ENCODE results near the gene FOXL1.

GRCh38 chr16:85979417-85980092, 80.6 kb downstream of the IRF8 start:
- PRO-cap = no peak

DNA sequence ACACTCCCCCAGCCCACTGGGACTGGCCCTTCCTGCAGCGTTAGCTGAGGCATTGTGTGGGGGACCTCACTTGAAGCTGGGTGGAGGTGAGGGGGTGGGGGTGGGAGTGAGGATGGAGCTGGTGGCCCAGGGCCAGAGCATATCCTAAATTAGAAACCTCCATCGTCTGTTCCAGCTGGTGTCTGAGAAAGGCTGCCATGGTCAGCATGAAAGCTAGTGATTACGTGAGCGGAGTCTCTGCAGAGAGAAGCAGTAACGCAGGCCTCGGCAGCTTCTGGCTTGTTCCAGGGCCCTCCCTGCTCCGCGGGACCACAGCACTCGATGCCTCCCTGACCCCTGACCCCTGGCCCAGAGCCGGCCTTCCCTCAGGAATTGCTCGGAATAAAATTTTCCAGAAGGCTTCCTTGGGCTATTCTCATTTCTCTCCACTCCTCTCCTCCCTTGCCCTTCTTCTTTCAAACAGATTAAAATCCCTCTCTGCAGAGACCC, 160.9 kb downstream of the IRF8 start:
- PRO-cap = no peak

GRCh38 chr16:86151224-86152179, 252.5 kb downstream of the IRF8 start:
- PRO-cap = bidirectional peak, plus-strand start at chr16:86151654, minus-strand start at chr16:86151483

- PRO-cap = no peak
Measured at GRCh38 chr16:86243999-86244727, 266.2 kb upstream of the FOXF1 start.

DNA sequence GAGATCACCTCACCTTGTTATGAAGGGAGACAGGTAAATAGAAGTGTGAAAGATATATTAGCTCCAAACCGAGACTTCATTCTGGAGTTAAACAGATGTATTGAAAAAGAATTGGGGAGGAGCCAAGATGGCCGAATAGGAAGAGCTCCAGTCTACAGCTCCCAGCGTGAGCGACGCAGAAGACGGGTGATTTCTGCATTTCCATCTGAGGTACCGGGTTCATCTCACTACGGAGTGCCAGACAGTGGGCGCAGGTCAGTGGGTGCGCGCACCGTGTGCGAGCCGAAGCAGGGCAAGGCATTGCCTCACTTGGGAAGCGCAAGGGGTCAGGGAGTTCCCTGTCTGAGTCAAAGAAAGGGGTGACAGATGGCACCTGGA, 248.3 kb upstream of the FOXF1 start:
- PRO-cap = no peak

DNA sequence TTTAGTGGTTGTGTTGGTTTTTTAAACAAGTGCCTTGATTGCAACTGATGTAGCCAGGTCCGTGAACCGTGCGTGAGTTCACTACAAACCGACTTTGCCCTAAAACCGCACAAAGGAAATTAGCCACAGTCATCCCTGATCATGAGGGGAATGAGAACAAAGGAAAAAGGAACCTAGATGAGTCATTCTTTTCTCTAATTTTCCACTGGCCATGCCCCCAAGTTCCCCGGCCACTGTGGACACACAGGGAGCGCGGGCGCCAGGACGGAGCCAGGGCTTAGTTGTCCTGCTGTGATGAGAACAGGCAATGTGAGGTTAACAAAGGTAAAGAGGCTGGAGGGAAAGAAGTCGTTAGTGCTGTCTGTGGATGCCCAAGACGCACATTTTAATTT, 169.2 kb upstream of the FOXF1 start:
- PRO-cap = no peak

GRCh38 chr16:86456637-86457096, 53.7 kb upstream of the FOXF1 start:
- PRO-cap = no peak

- PRO-cap = no peak
Measured at GRCh38 chr16:86462616-86463154, 47.6 kb upstream of the FOXF1 start.

DNA sequence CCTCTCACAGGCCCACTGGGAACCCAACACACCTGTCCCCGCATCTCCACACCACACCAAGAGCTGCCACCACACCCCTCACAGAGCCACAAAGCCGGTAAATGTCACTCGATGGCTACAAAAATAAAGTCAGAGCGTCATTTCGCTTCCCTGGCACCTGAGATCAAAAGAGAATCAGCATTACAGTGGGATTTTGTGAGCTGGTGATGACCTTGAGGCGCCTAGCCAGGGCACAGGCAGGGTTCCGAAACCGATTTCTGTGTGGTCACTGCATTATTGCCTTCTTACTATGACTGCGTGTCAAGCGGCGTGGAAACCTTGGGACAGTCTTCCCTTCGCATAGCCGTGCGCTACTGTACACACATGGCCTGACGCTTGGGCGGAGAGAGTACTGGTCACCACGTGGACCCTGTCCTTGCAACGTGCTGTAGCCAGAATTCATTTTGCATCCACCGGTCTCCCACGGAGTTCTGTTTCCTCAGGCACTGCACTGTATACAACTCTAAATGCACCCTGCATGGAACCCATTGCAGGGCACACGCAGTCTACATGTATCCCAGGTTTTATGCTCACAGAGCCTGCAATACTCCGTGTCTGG, 5.9 kb upstream of the FOXF1 start:
- PRO-cap = no peak

DNA sequence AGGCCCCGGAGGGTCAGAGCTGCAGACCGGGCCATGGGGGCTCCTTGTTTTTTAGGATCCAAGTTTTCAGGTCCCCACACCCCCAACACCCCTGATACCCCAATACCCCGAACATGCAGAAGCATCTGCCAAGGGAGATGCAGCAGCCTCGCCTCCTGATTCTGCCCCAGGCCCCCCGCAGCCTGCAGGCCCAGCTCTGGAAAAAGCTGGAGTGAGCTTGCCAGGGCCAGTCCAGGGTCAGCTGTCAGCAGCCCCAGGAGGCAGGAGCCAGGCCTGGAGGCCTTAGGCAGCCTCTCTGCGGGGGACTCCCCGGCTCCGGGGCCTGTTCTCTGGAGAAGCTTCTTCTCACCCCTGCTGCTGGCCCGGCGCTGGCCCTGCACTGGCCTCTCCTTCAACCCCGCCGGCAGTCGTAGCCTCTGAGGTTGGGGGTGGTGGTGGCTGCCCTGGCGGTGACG, 1.8 kb downstream of the FOXF1 start:
- PRO-cap = no peak

- PRO-cap = no peak
Measured at GRCh38 chr16:86569934-86570285, 3.3 kb downstream of the FOXC2 start.

DNA sequence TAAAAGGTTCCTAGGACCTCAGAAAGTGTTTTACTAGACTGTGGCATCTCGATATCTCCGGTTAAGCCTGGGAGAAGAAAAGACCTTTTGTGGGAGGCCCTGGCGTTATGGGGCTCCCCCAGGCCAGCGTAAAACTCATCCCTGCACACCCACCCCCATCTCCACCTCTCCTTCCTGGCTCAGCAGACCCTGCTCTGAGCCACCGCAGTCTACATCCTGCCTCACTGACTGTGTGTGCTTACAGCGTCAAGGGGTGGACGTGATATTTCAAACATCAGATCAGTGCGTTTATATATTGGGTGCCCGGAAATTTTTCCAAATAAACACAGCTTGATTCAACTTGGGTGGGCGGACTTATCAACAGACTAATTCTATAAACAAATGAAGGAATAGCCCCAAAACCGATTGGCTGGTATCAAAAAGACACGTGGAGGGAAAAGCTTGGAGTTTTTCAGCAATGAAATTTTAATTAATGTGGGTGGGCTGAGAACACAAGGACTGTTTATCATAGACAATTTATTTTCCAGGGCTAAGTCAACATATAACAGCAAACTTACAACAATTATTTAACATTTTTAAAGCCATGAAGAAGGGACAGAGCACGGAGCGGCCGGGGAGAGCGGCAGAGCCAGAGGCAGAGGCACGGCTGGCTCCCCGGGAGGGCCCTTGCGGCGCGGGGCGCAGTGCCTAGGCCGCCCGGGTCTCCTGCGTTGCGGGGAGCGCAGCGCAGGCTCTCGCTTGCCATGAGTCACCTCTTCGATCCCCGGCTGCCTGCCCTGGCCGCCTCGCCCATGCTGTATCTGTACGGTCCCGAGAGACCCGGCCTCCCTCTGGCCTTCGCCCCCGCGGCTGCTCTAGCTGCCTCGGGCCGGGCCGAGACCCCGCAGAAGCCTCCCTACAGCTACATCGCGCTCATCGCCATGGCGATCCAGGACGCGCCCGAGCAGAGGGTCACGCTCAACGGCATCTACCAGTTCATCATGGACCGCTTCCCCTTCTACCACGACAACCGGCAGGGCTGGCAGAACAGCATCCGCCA, at the start of gene FOXL1:
Gene FOXL1 (plus strand): TSS at position 569 of the 1,039 bp plus-strand sequence.
- PRO-cap = unidirectional peak, plus-strand start at position 472 of the sequence; unidirectional peak, plus-strand start at position 604 of the sequence

GRCh38 chr16:86663895-86664312, 85.6 kb downstream of the FOXL1 start:
- PRO-cap = no peak

- PRO-cap = no peak
Measured at GRCh38 chr16:86741231-86742177, 163.2 kb downstream of the FOXL1 start.

DNA sequence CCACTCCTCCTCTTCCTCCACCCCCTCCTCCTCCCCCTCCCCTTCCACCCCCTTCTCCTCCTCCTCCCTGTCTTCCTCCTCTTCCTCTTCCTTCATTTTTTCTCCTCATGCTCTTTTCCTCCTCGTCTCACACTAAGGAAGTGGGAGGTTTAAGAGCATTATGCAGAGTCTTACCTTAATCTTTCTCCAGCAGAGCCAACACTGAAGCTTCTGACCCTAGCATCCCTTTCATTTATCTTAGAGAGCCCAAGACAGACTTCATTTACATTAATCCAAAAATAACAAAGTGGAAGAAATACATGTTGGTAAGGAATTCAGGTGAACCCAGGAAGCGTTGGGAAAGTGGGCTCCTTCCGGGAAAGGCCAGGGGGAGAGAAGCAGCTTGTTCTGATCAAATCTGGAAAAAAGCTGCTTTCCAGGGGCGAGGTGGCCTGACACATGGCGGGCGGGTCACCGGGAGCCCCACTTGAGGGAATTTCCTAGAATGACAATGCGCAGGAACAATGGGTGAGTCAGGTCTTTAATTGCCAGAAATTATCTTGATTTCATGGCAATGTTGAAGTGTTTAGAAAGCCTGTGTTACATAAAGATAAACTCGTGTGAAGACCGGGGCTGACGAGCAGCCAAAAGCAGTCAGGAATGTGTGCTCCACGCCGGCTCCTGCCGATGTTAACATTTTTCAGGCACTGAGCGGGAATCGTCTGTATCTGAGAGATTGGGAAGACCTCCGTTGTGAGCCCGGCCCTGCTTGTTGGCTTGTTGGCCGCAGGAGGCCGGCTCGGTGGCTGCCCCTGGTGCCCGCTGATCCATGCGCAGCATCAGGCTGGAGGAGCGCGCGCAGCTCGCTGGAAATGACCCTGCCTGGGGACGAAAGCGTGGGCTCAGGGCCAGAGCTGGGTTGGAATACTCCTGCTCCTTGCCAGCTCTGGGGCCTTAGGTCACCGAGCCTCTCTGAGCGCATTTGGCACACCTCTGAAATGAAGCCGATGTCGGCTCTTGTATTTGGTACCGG, 353.0 kb downstream of the FOXL1 start:
- PRO-cap = no peak

DNA sequence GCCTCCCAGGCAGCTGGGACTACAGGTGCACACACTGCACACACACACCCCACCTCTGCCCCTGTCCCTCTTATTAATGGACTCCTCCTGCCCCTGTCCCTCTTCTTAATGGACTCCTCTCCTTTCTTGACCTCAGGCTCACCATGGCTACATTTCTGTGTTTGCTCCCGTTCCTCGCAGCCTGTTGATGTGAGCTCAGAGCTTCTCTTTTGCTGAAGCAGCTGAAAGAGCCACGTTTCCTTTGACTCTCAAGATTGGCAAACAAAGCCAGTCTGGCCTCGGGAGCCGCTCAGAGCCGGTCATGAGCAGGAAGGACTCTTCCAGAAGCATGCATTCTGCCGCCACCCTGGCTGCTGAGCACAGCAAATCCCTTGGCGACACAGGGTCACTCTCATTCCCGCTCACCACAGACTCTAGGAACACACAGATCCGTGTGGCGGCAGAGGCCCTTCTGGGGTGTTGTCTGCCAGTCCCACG, 157.1 kb downstream of the C16orf95 start:
- PRO-cap = no peak

DNA sequence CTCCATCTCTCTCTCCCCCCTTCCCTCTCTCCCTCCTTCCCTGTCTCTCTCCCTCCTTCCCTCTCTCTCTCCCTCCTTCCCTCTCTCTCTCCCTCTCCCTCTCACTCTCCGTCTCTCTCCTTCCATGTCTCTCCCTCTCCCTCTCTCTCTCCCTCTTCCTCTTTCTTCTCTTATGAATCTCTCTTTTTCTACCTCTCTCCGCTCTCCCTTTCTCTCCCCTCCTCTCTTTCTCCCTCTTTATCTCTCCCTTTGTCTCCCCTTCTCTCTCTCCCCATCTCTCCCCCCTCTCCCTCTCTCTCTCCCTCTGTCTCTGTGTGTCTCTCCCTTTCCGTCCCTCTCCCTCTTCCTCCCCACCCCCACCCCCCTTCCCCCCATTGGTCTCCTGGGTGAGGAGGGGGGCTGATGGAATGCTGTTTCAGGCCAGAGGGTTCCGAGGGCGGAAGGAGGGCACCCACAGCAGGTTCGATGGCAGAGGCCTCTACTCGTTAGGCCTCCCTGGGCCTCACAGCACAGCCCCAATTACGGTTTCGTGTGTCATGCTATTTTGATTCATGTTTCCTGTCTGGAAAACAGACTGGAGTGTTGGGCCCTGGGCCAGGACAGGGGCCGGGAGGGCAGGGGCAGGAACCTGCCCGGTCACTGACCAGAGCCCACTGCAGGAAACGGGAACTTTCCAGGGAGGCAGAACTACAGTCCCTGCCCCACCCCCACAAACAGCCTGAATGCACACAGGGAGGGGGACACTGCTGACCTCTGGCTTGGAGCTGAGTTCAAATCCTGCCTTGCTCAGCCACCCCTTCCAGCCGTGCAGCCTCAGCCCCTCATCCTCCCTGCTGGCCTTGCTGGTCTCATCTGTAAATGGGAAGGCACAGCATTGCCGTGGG, 138.3 kb downstream of the C16orf95 start:
- PRO-cap = unidirectional peak, minus-strand start at position 164 of the sequence

DNA sequence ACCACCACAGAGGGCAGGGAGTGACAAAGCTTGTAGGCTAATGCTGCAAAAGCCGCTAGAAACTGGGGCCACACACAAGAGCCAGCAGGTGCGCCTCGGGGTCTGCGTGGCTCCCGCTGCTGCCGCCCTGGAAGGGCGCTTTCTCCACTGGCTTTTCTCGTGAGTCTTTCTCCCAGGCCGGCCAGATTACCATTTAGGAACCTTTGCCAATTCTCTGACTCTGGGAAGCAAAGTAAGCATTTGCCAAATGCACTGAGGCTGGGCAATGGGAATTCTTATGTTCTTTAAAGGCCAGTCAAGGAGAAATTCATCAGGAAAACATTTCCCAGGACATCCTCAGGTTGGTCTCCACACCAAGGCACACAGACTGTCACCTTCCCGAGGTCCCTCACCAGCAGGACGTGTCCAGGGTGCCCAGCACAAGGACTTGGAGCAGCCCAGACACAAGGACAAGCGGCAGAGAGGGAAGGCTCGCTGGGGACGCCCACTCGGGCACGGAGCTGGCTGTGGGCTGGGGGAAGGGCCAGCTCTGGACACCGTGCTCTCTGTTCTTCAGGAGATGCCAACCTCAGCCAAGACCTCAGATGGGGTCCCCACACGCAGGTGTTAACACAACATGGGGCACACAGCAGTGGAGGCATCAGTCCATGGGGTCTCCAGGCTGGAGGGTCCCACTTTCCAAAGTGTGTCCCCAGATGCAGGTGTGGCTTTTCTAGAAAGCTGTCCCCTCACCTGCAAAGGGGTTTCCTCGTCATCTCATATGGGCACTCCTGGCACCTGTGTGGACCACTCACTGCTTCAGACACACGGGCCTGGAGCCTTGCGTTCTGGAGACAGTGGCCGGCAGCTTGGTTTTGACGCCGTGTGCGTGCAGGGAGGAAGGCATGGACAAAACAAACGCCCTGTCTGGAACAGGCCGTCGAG, 12.7 kb upstream of the C16orf95 start:
- PRO-cap = no peak

- PRO-cap = no peak
Measured at GRCh38 chr16:87392584-87393805, 859 bp downstream of the MAP1LC3B start.

DNA sequence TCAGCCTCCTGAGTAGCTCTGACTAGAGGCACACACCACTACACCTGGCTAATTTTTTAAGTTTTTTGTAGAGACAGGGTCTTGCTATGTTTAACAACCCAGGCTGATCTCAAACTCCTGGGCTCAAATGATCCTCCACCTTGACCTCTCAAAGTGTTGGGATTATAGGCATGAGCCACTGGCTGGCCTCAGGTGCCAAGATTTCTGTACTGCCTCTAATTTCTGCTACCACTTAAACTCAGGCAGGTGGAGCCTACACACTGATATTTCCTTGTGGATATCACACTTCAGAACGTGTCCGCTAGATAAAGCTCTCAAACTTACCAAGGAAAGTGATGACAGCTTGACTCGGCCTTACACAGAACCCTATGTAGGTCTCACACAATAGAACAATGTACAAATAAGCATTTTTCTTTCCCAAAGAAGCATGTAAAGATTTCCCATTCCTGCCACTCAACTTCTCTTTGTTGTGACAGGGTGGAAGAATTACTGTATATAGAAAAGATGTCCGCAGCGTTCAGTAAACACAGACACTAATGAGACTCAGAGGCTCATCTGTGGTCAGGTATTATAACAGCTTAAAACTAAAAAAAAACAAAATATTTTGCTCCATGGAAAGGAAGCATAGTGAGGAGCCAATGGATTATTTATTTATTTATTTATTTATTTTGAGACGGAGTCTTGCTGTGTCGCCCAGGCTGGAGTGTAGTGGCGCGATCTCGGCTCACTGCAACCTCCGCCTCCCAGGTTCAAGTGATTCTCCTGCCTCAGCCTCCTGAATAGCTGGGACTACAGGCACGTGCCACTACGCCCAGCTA, 7.2 kb downstream of the MAP1LC3B start:
- PRO-cap = no peak